Pulmonary lymph node (tissue), 1 donor: ENCODE results near the gene CCL16.

- PRO-cap, result no peak
Observed at GRCh38 chr17:35981209-35981735, at the start of gene CCL16. Gene CCL16, minus strand, starts transcription at chr17:35981497.

DNA sequence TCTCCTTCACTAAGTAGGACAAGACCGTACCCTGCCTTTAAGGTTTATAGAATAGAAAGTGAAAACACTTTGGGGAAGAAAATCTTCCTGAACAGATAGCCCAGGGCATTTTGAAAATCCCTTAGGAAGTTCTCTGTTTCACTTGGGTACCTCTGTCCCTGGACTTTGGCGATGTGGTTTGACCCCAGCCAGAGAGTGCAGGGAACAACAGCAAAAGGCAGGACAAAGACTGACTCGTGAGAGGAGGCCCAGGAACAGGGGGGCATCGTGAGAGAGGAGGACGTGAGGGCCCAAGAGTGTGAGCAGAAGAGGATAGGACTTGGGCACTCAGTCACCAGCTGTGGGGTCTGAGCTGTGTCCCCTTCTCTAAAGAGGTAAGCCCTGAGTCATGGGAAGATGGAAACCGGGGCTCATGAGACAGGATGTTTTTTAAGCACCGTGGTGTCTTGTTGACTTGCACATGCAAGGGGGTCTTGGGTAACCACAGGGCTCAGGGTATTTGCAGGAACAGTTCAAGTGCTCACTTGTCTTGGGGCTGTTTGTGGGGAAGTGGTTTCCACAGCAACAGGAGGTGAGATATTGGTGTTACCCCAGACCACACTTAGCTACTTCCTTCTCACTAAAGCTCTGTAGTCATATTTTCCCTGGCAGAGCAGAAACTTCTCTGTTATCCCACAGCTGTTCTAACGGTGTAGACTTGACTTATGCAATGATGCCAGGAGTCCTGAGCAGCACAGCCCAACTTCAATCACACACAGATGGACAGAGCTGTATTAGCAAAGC, 7.5 kb downstream of the CCL3 start:
- PRO-cap, result unidirectional peak, minus-strand start at position 340 of the sequence

GRCh38 chr17:36188762-36189289, 7.7 kb downstream of the CCL3L3 start:
- PRO-cap, result unidirectional peak, minus-strand start at chr17:36188914

DNA sequence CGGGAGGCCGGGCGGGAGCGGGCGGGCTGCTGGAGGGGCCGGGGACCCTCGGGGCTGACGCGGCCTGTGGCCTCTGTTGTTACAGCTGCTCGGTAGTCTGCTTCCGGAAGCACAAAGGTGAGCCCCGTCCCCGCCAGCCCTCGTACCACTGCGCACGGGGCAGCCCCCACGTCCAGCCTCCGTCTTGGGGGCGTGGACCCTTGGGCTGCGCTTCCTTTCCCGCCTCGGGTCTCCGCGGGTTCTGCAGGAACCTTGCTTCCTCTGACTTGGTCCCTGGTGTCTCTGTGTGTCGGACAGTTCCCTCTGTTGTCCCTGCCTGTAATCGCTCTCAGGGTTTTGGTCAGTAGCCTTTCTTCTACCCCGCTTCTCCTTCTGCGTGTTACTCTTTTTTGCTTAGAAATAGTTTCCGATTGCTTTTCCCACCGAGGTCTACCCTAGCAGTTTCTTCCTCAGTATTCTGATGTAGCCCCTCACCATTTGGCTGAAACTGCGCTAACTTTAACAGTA, 422 bp downstream of the ZNHIT3 start:
- PRO-cap, result no peak

GRCh38 chr17:36935565-36936560, 1.4 kb upstream of the LHX1 start:
- PRO-cap, result no peak

GRCh38 chr17:36940242-36940630, 3.0 kb downstream of the LHX1 start:
- PRO-cap, result unidirectional peak, plus-strand start at chr17:36940347

- PRO-cap, result no peak
Observed at GRCh38 chr17:36952820-36953549, 4.2 kb downstream of the AATF start.

GRCh38 chr17:37004879-37005417, 56.2 kb downstream of the AATF start:
- PRO-cap, result no peak

GRCh38 chr17:37358122-37358429, 17.7 kb upstream of the C17orf78 start:
- PRO-cap, result no peak

DNA sequence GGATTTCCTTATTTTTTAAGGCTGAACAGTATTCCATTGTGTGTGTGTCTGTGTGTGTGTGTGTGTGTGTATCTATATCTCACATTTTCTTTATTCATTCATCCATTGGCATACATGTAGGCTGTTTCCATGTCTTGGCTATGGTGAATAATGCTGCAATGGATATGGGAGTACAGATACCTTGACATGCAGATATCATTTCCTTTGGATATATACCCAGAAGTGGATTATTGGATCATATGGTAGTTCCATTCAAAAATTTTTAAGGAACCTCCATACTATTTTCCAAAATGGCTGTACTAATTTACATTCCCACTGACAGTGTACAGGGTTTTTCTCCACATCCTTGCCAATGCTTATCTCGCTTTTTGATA, 6.0 kb downstream of the ACACA start:
- PRO-cap, result no peak

GRCh38 chr17:37488651-37489474, 828 bp upstream of the DUSP14 start:
- PRO-cap, result bidirectional peak, plus-strand start at chr17:37489060, minus-strand start at chr17:37488973

DNA sequence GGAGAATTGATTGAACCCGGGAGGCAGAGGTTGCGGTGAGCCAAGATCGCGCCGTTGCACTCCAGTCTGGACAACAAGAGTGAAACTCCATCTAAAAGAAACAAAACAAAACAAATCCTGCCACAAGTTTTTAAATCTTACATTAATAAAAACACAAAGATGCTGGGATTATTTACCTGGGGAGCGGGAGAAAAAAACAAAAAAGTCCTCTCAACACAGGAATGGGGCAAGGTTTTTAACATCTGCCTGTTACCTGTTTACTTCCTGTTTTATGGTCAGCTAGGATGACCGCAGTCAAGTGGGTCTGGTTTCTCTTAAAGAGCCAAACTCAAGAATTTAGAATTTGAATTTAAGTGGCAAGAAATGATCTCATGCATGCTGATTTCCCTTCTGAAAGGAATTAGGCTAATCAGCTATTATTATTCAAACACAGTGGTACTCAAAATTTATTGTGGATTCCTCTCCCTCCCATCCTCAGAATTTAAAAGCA, 39.7 kb upstream of the TBC1D3K start:
- PRO-cap, result no peak

DNA sequence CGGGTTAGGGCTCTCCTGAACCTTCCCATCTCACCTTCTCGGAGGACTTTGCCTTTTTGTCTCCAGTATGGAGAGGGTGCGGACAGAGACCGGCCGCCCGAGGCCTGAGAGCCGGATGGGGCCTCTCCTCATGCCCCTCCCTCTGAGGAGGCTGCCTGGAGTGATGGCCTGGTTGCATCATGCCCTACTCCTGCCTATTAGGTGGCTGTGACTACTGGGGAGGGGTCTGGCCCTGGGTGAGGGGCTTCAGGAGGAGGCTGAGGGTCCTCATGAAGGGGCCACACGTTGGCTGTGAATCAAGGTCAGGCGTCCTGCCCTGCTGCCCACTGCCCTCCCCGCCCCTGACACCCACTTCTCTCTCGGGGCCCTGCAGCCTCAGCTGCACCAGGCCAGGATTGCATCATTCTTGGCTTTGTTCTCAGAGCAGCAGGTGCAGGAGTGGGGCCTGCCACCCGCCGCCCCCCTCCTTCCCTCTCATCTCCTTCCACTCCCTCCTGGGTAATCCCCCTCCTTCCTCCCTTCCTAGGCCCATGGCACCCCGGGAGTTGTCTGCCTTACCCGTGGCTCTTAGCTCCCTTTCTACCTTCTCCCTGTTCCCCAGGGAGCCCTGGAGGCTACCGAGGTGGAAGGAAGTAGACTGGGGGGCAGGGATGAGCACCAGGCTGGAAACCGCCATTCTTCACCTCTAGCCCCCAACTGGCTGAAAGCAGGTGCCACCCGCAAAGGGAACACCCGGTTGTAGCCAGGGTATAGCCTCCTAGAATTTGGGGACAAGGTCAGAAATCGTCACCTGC, 12.8 kb upstream of the ARHGAP23 start:
- PRO-cap, result no peak

GRCh38 chr17:38453995-38454513, 25.8 kb downstream of the ARHGAP23 start:
- PRO-cap, result no peak

DNA sequence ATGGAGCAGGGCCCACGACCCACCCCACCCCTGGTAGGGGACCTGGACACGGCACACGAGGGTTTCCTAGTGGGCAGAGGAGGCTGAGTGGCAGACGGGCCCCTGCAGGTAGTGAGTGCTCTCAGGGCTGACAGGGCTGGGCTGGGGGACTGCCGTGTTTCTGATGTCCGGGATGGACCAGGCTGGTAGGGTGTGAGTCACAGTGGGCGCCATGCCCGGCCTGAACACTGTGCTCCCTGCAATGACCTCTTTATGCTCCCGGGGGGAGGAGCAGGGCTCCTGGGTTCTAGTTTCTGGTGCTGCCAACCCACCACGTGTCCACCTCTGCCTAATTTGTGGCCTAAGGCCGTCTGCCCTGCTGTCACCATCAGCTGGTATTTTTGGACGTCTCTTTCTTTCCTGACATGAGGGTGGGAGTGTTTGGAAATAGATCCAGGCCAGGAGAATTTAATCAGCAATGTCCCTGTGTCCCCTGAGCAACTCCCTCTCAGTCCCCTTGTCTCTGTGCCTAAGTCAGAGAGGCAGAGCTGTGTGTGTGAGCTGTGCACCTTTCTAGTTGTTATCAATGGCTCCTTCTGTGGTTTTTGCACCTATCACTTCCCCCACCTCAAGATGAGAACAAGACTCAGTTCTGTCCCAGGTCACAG, 26.4 kb downstream of the ARHGAP23 start:
- PRO-cap, result no peak

DNA sequence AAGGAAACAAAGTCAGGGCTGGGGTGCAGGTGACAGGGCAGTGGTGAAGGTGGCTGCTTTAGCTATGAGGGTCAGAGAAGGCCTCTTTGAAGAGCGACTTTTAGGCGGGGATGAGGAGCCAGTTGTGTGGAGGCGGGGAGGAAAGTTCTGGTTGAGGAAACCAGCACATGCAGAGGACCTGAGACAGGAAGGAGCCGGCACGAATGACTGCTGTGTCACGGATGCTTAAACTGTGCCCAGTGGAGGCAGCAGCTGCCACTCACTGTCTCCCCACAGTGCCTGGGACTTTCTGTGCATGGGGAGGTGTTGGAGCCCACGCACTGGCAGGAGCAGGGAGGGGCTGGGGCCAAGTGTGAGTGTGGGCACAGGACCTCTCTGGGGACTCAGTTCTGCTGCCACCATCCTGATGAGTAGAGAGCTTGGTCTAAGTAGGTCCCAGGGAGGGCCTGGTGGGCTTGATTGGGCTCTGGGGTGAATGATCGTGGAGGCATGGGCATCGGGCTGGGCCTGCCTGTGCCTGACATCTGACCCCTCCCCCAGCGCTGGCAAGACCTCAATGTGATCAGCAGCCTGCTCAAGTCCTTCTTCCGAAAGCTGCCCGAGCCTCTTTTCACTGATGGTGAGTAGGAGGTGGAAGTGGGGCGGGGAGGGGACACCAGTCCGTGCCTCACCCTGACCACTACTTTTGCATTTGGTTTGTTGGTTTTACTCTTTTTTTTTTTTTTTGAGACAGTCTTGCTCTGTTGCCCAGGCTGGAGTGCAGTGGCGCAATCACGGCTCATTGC, 57.5 kb downstream of the ARHGAP23 start:
- PRO-cap, result unidirectional peak, minus-strand start at position 545 of the sequence

DNA sequence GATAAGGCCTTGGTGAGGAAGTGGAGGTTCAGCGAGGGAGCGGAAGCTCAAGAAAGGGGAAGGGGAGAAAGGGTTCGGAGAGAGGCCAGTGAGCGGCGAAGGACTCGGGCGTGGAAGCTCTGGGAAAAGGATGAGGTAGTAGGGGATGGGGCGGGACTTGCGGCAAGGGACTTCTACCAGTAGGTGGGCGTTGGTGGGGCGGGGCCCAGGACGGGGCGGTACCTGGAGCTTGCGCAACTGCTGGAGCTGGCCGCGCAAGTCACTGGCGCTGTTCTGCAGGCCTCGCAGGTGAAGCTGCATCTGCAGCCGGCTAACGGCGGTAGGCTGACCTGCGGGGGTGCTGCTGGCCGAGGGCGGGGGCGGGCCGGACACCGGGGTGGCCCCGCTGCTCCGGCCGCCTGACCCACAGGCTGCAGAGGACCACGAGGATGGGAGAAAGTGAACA, 46.4 kb downstream of the SRCIN1 start:
- PRO-cap, result bidirectional peak, plus-strand start at position 271 of the sequence, minus-strand start at position 106 of the sequence

- PRO-cap, result no peak
Observed at GRCh38 chr17:38614074-38614621, 8.4 kb upstream of the SRCIN1 start.

DNA sequence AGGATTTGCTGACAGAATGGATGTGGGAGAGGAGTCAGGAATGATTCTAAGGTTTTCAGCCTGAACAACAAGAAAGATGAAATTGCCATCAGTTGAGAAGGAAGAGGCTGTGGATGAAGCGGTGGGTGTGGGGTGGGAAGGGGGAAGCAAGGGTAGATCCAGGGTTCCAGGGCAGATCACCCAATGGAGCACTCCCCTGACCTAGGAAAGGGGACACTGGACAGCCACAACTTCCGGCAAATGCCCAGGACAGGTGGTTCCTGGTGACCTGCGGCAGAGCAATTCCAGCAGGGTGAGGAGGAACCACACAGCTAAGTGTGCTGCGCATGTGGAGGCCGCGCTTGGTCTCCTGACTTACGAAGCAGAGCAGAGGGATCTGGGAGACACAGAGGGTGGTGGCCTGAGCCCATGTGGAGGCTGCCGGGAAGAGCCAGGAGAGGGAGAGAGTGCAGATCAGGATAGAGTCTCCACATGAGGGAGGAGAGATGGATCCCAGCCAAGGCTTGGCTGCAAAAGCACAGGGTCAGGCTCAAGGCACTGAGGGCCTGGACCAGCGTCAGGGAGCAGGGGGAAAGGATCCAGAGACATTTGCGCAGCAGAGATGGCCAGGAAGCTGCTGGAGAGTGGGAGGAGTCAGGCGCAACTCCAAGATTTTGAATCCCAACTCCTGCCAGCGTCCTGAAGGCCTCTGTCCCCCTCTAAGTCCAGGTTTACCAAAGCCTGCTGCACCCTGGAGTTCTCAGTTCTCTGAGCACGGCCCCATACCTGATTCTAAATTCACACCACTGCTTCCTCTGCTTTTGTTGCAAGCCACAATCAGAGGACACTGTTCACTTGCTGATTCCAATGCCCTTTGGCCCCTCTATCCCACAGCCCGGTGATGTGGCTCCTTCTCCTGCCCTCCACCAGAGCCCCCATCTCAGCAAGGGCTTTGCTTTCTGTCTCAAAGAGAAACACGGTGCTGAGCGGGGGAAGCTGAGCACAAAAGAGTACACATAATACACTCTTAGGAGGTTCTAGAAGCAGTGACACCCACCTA, 11.3 kb upstream of the MLLT6 start:
- PRO-cap, result no peak

GRCh38 chr17:38702912-38703191, 2.2 kb upstream of the MLLT6 start:
- PRO-cap, result no peak